Left ventricle myocardium (tissue), 1 donor: ENCODE measurements around the genes RRM2 and KCNF1.

DNA sequence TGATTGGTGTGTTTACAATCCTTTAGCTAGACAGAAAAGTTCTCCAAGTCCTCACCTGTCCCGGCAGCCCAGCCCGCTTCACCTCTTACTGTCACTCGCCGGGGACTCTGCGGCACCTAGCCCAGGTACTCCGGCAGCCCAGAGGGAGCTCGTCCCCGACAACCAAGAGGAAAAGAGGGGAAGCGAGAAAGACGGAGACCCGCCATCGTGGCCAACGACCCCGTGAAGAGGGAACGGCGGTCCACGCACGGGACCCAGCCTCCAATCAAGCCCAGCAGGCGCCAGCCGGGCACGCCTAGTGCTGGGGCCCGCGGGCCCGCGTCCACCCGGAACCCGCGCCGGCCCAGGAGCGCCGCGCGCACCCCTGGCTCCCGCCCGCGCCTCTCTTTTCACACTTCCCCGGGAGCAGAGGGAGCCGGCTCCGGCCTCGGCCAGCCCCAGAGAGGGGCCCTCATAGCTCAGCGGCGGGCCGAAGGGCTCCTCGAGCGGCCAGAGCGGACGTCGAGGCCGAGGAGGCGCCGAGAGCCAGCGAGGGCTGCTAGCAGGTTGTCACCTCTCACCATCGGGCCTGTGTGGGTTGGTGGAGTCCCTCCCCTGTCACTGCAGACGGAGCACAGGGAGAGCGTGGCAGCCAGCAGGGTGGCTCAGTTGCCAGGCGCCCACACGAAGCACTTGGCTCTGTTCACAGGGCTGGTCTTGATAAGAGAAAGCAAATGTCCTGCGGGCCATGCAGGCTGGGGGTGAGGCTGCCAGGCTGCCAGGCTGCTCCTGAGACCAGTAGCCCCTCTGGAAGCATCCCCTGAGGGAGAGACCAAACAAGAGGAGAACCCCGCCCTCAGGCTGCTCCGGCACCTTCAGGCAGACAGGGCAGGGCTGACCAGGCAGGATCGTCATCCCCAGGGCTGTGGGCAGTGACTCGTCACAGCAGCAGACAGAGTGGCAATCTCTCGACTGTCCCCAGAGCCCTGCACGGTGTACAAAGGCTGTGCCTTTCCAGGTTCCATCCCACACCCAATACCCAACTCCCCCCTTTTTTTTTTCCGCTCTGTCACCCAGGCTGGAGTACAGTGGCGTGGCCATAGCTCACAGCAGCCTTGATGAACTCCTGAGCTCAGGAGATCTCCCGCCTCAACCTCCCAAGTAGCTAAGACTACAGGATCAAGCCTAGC is 36.8 kb upstream of the KLF11 start:
- PRO-cap, result unidirectional peak, plus-strand start at position 400 of the sequence

DNA sequence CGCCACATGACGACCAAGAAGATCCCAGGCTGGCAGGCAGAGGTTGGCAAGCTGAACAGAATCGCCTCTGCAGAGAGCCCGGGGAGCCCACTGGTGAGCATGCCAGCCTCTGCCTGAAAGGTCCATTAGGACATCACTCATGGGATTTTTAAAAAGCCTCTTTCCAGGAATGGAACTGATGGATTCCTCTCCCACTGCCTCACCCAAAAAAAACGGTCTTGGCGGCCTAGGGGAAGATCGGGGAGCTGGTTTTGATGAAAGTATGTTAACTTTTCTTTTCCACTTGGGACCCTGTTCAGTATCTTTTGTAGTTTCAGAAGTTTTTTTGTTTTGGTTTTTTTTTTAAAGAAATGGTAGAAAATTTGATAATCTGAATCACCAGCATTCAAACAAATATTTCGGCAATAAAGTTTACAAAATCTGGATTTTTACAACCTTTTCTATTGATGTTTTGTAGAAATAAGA is 9.1 kb downstream of the KLF11 start:
- PRO-cap, result no peak

DNA sequence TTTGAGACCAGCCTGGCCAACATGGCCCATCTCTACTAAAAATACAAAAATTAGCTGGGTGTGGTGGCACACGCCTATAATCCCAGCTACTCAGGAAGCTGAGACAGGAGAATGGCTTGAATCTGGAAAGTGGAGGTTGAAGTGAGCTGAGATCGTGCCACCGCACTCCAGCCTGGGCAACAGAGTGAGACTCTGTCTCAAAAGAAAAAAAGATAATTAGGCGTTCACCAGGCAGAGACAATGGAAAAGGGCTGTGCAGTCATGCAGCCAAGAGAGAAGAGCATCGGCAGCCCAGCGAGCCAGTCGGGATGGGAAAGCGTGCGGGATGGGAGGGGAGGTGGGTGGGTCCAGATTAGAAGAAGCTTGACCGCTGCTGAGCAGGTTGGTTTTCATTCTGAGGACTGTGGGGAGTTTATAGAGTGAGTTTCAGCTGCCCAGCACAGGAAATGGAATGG is 14.9 kb upstream of the CYS1 start:
- PRO-cap, result no peak

- PRO-cap, result no peak
Measured at GRCh38 chr2:10122433-10123580, at the start of gene RRM2. Gene RRM2 (plus strand): TSS chr2:10122739.

- PRO-cap, result no peak
Measured at GRCh38 chr2:10201379-10201829, 78.9 kb downstream of the RRM2 start.

- PRO-cap, result no peak
Measured at GRCh38 chr2:10267566-10268263, 35.0 kb upstream of the HPCAL1 start.

DNA sequence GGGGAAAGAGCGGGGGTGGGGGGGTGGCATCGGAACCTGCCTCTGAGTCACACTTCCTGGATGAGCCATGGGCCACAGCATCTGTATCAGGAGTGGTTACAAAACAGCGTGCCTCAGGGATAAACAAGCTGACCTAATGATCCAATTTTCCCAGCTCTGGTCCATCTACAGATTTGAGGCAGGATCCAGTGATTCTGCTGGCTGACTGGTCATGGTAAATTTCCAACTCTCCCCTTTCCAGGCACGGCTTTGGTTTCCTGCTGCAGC is 4.8 kb upstream of the HPCAL1 start:
- PRO-cap, result no peak

DNA sequence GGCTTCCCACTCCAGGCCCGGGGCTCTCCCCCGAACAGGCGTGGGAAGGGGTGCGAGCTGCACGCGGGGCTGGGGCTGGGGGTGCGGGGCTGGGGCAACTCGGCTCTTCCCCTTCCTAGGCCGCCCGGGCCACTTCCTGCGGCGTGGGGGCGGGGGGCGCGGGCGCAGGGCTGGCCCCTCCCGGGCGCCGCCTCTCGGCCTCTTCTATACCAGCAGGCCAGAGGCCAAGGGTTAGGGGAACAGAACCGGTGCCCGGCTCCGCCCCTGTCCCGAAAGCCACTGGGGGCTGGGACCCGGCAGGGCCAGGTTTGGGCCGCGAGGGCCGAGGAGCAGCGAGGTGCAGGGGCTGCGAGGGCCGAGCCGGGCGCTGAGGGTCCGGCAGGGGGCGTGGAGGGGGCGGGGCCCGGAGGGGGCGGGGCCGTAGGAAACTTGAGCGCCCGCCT is 306 bp upstream of the HPCAL1 start:
- PRO-cap, result bidirectional peak, plus-strand start outside the sequence, minus-strand start at position 135 of the sequence

GRCh38 chr2:10305154-10305741 is 2.5 kb downstream of the HPCAL1 start:
- PRO-cap, result no peak

GRCh38 chr2:10392508-10393360 is 55.4 kb downstream of the ODC1 start:
- PRO-cap, result no peak

- PRO-cap, result bidirectional peak, plus-strand start at chr2:10405767, minus-strand start at chr2:10405491
Measured at GRCh38 chr2:10405387-10405837, 42.7 kb downstream of the ODC1 start.

DNA sequence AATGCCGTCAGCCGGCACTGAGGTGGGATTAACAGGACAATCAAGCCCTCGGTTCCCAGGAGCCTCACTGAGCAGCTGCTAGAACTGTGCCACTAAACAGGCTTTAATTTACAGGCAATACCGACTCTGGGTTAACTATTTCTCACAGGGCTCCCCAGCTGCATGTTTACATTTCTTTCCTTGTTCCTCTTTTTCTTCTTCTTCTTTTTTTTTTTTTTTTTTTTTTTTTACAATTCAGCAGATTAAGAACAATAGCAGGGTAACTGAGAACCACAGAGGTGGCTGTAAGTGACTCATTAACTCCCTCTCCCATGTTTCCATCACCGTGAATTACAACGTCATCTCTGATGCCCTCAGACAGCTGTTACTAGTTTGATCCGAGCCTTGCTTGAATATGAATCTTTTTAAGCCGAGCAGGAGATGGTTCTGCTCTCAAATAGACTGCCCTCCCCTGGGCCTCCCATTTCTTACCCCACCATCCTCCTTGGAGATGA is 37.8 kb downstream of the ODC1 start:
- PRO-cap, result no peak

DNA sequence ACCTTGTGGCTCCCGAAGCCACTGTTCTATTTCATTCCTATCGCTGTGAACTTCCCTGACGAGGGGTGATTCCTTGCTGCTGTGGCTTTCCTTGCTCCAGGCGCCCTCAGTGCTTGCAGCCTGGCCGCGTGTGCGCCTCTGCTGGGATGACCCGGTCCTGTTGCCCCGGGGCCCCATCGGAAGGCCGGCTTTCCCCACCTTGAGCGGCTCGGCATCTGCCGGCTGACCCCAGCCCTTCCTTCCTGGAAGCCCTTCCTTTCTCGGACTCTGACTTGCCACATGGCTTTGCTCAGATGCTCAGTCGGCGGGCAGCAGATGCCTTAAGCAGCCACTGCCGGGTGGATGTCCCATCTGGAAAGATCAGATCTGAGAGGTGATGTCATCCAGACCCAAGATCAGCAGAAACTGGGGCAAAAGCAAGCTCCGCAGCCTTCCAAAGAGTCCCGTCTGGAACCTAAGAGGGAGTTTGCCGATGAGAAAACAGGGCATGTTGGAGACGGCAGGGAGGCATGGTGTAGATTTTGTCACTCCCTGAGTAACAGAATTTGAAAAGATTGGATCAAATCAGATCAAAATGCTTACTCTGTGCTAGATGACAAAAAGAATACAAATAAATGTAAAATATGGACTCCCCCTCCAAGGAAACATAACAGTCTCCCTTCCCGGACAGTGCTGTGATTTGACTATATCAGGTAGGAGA is 100.6 kb upstream of the ODC1 start:
- PRO-cap, result no peak

- PRO-cap, result no peak
Measured at GRCh38 chr2:10628545-10629338, 61.0 kb downstream of the NOL10 start.

DNA sequence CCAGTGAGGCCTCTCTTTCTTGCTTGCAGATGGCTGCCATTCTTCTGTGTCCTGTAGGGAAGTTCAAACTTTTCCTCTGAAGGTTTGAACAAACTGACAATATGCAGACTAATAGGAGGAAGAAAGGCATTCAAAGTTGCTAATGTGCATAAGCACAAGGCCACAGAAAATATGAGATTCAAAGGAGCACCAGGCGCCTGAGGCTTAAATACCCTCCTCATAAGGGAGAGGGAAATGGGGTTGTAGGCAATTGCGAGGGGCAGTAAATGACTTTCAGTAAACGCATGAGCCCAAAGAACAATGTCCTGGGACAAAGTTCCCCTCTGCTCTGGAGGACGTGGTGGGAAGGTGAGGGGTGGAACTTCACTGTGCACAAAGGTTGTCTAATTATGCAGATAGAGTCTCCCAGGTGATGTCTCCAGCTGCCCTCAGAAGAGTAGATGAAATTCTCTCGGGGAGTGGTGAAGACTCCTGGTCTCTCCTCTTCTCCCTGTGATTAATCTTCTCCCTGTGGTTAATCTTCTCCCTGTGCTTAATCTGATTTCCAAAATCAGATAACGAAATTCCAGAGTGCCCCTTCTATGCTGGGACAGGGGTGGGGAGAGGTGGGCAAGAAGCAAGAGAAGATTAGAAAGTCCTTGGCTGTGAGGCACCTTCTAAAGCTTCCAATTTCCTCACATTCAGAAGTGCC is 26.3 kb upstream of the KCNF1 start:
- PRO-cap, result no peak

GRCh38 chr2:10911333-10912079 is at the start of gene KCNF1:
Gene KCNF1 (plus strand): TSS chr2:10911934.
- PRO-cap, result no peak

DNA sequence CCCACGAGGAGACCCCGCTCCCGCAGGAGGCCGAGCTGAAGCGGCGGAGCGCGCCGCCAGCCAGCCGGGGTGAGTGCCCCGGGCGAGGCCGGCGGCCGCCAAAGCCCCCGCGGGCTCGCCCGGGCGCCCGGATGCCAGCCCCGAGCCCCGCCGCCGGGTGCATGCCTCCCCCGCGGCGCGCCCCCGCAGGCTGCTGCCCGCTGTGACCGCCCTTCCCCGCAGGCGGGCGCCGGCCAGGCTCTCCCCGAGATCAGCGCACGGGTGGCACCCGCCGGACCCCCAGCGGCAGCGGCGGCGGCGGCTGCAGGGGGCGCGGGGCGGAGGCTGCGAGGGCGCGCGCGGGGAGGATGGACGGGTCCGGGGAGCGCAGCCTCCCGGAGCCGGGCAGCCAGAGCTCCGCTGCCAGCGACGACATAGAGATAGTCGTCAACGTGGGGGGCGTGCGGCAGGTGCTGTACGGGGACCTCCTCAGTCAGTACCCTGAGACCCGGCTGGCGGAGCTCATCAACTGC is 402 bp downstream of the KCNF1 start:
- PRO-cap, result no peak

DNA sequence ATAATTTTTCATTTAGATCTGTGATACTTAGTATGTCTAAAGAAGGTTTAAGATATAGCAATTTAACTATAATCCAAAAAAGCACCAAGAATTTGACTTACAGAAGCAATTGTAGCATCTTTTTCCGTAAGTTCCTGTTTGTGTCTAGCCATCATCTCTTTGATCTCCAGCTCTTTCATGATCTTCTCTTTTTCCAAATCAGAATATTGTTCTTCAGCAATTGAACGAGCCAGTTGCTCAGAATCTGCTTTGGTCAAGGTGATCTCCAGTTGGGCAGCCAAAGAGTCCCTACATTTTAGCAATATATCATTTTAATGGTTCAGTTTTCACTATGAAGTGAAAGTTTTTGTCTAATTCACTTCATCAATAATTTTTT is 45.6 kb downstream of the SLC66A3 start:
- PRO-cap, result no peak

DNA sequence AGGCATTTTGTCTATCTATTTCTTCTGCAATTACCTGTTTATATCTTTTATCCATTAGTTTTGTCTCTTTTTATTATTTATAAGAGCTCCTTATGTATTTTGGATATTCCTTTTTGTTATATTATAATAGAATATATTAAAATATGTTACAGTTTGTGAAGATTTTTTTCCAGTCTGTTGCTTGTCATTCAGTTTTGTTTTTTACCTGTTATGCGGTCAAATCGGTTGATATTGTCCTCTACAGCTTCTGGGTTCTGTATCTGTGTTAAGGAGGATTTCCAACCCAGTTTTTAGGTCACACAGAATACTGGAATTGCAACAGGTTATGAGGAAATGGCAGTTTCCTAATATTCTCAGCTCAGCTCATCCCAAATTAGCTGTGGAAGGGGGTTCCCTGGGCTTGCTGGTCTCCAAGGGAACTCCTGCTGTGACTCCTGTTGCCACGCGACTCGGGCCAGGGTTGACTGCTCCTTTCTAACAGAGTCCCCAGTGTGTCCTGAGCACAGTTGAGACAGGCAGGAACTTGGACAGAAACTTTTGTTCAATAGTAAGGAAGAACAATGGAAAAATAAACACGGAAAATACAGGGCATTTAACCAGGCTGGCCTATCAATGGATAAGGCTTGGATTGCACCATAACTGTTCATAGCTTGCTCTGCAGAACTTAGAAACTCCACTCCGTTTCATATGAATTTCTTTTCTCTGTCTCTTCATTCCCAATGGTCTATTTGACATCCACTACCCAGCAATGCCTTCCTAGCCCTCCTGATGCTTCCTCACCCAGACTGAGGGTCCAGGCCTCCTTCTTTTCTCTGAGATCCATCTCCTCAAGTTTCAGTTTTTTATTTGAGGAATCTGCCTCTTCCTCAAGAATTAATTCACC is 3.8 kb upstream of the ROCK2 start:
- PRO-cap, result no peak

GRCh38 chr2:11352723-11353230 is 8.3 kb upstream of the ROCK2 start:
- PRO-cap, result no peak